Cardiac ventricle fibroblast (primary cell): ENCODE measurements around a stretch of chr15.

- RAMPAGE, long total RNA: no peak
These were observed 34.2 kb upstream of the PCSK6 start for GRCh38 chr15:101523552-101524270.

DNA sequence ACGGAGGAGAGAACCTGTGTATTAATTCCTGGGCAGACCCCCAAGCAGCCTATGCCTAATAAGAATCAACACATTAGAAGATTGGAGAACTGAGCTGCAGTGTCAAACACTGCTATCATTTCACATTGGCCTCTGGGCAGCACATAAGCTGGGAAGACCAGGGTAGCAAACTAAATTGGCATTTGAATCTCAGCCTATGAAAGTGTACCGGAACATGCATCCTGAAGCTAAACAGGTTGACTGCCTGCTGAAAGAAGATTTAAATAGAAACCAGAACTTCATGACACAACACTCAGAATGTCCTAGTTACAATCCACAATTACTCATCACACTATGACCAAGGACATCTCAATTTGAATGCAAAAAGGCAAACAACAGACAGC lies 26.3 kb downstream of the TM2D3 start:
- RAMPAGE, long total RNA: no peak

GRCh38 chr15:101646700-101646921 lies 5.6 kb downstream of the TM2D3 start:
- RAMPAGE, long total RNA: no peak